Brain (tissue), 1 donor: ENCODE data around the genes STUM, ITPKB, PSEN2 and ZNF678.

- RRBS = 92% methylated on average over 3 of the region's 10 CpGs
These were observed 17.7 kb downstream of the PARP1 start for GRCh38 chr1:226390152-226390728.

- RRBS = 1% methylated on average over 49 of the region's 103 CpGs
These were observed at the start of gene STUM for GRCh38 chr1:226548172-226549220. Gene STUM (plus strand): TSS chr1:226548764.

- RRBS = no CpG with 5 or more reads among the region's 18 CpGs
These were observed 84.2 kb downstream of the STUM start for GRCh38 chr1:226632244-226633599.

- RRBS = 93% methylated on average over 3 of the region's 11 CpGs
These were observed 91.9 kb downstream of the ITPKB start for GRCh38 chr1:226647141-226647647.

- RRBS = no CpG with 5 or more reads among the region's 10 CpGs
These were observed 66.8 kb downstream of the ITPKB start for GRCh38 chr1:226672114-226672803.

DNA sequence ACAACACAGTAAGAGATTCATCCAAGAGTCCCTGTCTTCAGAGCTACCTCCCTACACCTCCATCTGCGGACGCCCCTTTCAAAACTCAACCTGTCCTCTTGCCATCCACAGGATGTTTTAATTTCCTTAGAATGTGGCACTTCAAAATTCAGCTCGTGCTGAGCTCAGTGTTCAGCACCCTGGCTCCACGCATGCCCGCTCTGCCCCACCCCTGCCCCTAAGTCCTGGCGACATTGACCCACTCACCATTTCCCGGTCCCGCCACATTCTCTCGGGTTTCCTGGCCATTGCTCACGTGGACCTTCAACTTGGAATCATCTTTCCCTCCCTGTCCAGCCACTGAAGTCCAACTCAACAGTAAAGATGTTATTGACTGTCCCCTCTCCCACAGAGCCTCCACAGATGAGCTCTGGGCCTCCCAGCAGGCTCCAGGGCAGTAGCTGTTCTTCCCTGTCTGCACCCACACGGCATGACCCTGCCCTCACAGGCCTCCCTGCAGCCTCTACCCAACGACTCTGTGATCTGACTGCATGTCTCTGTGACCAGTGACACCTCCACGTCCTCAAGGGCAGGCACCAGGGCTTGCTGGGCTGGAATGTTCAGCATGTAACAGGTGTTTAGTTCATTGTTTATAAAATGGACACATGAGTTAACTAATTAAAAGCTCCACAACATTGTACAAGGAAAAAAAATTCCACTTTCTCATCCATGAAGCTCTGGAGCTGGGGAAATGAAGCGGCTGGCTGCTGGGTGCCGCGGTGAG is 53.8 kb downstream of the ITPKB start:
- RRBS = no CpG with 5 or more reads among the region's 16 CpGs

GRCh38 chr1:226709430-226709949 is 29.6 kb downstream of the ITPKB start:
- RRBS = no CpG with 5 or more reads among the region's 5 CpGs

GRCh38 chr1:226730470-226731344 is 8.4 kb downstream of the ITPKB start:
- RRBS = no CpG with 5 or more reads among the region's 4 CpGs

GRCh38 chr1:226732592-226733194 is 6.4 kb downstream of the ITPKB start:
- RRBS = no CpG with 5 or more reads among the region's 5 CpGs

DNA sequence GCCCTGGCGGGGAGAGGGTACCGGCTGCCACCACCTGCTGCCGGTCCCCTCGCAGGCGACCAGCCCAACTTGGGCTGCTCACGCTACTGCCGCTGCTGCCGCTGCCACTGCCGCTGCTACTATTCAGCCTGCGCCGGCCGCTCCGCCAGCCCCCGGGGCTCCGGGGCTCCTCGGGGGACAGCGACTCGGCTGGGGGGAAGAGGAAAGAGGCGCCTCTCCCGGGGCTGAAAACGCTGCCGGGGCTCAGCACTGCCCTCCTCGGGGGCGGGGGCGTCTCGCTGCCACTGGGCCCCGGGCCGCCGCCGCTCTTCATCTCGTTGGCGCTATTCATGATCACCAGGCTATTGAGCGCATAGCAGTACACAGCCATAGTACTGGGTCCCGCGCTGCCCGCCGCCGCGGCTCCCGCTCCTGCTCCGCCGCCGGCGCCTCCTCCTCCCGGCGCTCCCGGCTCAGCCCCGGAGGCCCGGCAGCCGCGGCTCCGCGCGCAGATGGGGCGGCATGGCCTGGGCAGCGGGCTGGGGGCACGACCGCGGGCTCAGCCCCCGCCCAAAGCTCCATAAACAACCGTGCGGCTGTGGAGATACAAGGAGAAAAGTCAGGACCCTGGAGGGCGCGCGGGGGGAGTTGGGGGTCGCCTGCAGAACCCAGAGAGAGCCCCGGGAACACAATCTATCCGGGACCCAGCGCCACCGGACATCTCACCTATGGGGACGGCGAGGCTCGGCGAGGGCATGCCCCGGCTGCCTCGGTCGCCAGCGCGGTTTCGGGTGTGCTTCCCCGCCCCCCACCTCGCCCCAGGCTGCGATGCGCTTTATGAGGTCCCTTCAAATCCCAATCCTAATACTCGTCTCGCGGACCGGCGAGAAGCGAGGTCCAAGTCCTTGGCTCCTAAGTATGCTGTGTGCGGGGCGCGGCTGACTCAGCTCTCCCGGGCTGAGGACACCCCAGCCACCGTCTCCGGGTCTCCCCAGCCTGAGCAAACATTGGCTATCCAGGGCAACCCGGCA is 1.7 kb downstream of the ITPKB start:
- RRBS = 2% methylated on average over 32 of the region's 97 CpGs

DNA sequence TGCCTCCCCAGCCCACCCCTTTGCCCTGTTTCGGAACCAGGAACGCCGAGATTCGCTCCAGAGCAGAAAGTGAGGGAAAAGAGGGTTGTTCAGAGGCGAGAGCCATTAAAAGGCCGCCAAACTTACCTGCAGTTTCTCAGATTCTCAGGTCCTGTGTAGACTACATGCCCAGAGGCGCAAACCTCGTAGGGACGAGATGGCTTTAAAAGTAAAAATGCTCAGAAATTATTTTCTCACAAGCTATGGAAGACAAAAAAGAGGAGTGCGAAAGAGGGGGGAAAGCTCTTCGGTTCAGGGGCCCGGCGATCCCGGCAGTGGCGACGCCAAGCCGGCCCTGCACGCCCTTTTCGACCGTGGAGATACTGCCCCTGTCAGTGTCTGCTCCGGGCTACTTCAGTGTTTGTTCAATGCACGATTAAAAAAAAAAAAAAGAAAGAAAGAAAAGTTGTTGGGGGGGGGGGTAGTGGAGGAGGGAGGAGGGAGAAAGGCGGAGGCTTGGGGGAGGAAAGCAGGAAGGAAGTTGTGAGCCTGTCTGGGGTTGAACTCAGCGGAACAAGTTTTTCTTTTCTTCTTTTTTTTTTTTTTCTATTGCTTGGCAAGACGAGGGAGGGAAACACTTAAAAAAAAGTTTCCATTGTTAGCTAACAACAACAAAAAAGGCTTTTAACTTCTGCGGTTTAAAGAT is at the start of gene ITPKB:
Gene ITPKB (minus strand): TSS at position 368 of the 685 bp plus-strand sequence.
- RRBS = 1% methylated on average over 5 of the region's 26 CpGs

DNA sequence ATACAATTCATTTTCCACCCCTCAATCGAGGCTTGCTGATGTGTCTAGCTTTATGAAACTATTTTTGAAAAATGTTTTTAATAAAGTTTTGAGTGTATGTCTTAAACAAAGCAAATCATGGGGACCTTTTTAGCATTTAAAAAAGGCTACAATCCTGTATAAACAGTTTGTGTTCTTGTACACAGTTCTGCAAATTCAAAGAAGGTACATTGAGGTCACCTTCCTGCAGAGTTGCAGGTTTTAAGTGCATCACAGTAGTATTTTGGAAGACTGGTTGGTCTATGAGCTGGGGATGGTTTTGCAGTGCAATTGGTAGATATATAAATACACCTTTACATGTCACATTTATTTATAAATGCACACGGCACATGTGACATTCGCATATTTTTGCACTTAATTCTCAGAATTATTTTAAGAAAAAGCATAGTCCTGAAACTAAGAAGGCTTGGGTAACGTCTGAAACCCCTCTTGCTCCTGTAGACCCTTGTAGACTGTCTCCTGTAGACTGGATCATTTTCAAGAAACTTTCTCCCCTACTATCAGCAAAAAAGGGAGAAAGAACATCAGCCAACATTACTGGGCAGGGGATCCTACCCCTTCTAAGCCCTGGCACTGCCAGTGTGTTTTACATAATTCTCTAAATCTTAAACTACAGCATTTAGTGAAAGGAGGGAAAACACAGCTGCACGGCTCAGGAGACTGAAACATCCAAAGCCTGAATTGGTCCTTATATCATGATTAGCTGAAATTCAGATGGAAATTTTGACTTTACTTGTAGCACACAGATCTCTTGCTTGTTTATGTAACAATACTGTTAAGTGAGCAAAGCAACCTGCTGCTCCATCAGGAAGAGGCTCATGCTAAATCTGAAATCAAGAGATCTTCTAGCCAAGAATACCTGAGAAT is 771 bp upstream of the ITPKB start:
- RRBS = no CpG with 5 or more reads among the region's 5 CpGs

DNA sequence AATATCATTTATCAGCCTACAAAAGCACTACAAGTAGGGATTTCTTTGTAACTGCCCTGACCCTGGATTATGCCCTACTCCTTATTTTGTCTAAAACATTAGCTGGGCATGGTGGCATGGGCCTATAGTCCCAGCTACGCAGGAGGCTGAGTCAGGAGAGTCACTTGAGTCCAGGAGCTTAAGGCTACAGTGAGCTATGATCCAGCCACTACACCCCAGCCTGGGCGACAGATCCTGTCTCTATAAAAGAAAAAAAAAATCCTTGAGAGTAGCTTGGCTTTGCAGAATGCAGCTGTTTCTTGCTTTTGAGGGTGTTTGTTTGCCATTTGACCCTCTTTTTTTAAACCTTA is 55.8 kb upstream of the PSEN2 start:
- RRBS = no CpG with 5 or more reads among the region's 2 CpGs

DNA sequence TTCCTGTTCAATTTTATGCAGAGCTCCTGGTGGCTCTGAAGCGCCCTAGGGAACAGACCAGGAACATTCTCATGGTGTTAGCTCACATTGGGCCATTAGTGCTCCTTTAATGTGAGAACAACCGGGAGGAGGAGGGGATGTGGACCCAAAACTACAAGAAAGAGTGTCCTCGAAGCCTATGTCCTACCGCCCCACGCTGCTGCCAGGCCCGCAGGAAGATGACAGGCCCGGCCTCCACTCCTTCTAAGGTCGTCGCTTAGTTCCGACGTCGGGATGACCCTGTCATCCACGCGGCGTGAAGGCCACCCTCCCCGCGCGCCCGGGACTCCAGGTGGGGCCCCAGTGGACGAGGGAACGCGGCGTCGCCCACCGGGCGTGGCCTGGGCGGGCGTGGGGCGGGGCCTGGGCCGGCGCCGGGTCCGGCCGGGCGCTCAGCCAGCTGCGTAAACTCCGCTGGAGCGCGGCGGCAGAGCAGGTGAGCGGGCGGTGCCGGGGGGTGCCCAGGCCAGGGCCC is at the start of gene PSEN2:
Gene PSEN2 (plus strand): TSS at position 442 of the 514 bp plus-strand sequence.
- RRBS = 1% methylated on average over 34 of the region's 43 CpGs

DNA sequence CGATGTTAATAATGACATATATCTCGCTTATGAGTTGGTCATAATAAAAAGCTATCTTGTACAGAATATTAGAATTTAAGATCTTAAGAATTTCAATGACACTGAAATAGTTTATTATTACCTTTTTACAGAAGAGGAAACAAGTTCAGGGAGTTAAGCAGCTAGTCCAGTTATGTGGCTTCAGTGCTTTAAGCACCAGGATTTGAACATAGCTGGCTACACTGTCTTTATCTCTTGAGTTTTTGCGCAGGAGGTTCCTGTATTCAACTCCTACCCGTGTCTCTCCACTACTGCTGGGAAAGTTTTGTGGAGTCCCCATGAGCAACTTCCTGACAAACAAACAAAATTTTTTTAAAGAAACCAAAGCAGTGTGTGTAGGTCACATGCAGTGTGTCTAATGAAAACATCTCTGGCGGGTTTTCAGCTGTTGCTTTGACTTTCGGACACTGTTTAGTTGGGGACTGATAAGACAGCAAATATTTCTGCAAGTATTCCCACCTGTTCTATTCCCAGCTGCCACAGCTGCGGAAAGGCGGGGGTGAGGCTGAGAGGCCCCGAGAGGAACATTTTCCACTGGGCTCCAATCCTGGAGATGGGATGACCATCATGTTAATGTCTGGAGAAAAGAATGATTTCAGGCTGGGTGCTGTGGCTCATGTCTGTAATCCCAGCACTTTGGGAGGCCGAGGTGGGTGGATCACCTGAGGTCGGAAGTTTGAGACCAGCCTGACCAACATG is 2.0 kb downstream of the PSEN2 start:
- RRBS = no CpG with 5 or more reads among the region's 11 CpGs

- RRBS = no CpG with 5 or more reads among the region's 3 CpGs
These were observed 23.7 kb downstream of the COQ8A start for GRCh38 chr1:226963877-226964093.

GRCh38 chr1:226964094-226964448 is 24.0 kb downstream of the COQ8A start:
- RRBS = no CpG with 5 or more reads among the region's 6 CpGs

- RRBS = no CpG with 5 or more reads among the region's 4 CpGs
These were observed 93.3 kb downstream of the COQ8A start for GRCh38 chr1:227033296-227033952.

DNA sequence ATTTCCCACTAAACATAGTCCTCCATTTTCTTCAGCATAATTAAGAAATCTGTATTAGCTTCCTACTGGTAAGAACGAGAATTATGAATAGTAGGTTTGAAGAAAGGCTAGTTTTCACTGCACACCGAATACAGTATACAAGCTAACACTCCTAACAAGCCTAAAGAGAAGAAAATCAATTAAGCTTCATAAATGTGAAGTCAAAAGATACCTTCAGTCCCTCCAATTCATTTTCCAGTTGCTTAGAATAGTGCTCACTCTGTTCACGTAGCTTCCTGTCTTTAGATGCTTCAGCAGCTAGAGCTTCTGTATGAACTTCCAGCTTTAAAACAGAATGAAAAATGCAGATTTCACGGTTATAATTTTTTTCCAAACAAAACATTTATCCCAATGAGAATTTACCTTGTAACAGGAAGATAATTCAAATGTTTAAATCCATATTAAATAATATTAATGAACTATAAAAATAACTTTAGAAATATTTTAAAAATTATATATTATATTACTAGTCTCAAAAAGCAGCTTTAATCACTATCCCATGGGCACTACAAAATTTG is 172.1 kb downstream of the COQ8A start:
- RRBS = no CpG with 5 or more reads among the region's 4 CpGs

- RRBS = under 1% methylated on average over 6 of the region's 42 CpGs
These were observed at the start of gene ZNF678 for GRCh38 chr1:227563281-227564544. Gene ZNF678 (plus strand): TSS chr1:227563556.